ENCODE results near the genes MAGEA12 and HCFC1.

GRCh38 chrX:152156885-152157698 is 18.7 kb upstream of the MAGEA10 start:
- PRO-cap: no peak
- RAMPAGE, long total RNA, 4 experiments: no peak in any of the 4 experiments

DNA sequence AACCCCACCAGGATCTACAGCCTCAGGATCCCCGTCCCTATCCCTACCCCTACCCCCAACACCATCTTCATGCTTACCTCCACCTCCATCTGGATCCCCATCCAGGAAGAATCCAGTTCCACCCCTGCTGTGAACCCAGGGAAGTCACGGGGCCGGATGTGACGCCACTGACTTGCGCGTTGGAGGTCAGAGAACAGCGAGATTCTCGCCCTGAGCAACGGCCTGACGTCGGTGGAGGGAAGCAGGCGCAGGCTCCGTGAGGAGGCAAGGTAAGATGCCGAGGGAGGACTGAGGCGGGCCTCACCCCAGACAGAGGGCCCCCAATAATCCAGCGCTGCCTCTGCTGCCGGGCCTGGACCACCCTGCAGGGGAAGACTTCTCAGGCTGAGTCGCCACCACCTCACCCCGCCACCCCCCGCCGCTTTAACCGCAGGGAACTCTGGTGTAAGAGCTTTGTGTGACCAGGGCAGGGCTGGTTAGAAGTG is at the start of gene MAGEA12:
Gene MAGEA12 (plus strand): TSS at position 167 of the 485 bp plus-strand sequence.
- PRO-cap: no peak
- RAMPAGE, long total RNA, 4 experiments: no peak in any of the 4 experiments

DNA sequence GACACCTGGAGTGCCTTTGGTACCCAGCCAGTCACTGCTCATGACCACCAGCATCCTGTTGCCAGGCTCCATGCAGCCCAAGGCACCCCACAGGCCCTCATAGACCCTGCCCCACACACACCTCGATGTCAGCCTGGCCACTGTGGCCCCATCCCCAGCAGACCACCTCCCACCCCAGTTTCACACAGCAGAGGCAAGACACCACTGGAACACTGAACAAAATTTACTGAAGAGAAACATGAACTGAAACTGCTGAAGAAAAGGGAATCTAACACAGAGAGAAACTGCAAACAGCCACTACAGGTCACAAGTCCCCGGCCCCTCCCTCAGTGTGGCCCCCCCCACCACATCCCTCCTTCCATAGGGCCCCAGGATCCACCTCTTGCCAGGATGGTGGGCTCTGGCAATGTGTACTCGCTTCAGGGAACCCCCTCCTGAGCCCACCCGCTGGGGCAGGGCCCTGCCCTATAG is 5.3 kb downstream of the PNMA5 start:
- PRO-cap: no peak
- RAMPAGE, long total RNA, 4 experiments: no peak in any of the 4 experiments

DNA sequence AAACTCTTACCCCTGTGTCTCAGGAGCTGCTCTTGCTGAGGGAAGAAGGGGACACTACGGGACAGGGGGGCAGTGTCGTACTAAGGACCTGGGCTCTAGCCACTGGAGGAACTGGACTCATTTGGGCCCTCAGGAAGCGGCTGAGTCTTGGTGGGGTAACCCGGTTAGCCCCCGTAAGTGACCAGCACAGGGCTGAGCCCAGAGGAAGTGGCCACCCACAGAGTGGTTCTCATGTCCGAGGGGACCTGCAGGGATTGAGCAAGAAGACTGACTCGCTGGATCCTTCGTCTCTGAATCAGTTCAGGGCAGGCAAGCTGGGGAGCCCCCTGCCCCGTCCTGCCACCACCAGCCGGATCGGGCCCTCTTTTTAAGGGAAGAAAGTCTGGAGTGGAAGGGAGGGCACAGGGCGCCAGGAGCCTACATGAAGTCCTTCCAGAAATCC is 741 bp upstream of the BGN start:
- PRO-cap: no peak
- RAMPAGE, long total RNA, 4 experiments: no peak in any of the 4 experiments

- PRO-cap: no peak
- RAMPAGE, long total RNA, 4 experiments: no peak in any of the 4 experiments
These were observed 3.6 kb downstream of the ATP2B3 start for GRCh38 chrX:153520937-153521579.

DNA sequence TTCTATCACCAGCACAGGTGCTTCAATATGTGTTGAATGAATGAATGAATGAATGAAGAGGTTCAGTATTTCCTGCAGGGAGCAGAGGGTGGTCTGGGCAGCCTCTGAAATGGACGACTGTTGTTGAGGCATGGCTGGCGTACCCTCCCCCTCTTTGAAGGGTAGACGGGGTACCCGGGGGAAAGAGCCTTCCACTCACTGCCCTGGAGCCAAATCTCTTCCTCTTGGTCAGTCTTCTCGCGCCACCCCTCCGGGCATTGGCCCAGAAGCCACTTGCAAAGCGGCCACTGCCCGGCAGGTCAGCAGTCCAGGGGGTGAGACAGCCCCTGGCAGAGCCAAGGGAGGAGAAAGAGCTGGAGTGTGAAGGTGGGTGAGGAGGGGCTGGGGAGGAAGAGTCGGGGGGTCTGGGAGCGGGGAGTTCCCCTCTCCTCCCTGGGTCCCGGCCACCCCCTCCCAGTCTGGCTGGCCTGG is 21.8 kb upstream of the DUSP9 start:
- PRO-cap: no peak
- RAMPAGE, long total RNA, 4 experiments: no peak in any of the 4 experiments

DNA sequence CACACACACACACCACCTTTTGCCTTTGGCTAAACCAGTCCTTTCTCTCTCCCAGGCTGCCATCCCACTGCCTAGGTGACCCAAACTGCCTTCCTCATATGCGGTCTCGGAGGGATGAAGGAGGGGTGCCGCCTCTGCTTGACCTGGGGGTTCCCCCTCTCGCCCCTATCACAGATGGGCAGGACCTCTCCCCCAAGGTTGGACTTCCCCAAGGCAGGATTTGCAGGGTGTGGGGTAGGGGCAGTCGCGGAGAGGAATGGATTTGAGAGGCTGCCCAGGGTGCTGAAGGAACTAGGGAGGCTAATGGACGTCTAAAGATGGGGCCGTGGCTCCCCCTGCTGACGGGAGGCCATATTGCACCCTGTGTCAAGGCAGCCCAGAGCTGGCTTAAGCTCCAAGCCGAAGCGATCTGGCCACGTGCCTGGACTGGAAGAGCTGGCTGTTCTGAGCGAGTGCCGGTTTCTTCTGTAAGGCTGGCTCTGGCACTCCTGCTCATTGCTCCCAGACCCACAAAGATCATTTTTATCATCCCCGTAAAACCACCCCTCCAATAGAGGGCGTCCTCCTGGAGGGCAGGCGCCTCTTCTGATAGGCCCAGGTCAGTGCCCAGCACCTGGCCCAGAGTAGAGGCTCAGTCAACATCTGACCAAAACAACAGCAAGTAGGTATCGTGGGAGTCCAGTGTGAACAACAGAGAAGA is 5.7 kb downstream of the PNCK start:
- PRO-cap: no peak
- RAMPAGE, long total RNA, 4 experiments: no peak in any of the 4 experiments

- PRO-cap: no peak
- RAMPAGE, long total RNA, 4 experiments: no peak in any of the 4 experiments
These were observed 2.5 kb downstream of the SLC6A8 start for GRCh38 chrX:153690087-153690851.

- PRO-cap: no peak
- RAMPAGE, long total RNA, 4 experiments: start-site peak on the minus strand in 1 of 4 experiments, at chrX:153710997-153711227 at its widest, 23 reads per replicate
These were observed 13.1 kb downstream of the BCAP31 start for GRCh38 chrX:153711007-153711477.

DNA sequence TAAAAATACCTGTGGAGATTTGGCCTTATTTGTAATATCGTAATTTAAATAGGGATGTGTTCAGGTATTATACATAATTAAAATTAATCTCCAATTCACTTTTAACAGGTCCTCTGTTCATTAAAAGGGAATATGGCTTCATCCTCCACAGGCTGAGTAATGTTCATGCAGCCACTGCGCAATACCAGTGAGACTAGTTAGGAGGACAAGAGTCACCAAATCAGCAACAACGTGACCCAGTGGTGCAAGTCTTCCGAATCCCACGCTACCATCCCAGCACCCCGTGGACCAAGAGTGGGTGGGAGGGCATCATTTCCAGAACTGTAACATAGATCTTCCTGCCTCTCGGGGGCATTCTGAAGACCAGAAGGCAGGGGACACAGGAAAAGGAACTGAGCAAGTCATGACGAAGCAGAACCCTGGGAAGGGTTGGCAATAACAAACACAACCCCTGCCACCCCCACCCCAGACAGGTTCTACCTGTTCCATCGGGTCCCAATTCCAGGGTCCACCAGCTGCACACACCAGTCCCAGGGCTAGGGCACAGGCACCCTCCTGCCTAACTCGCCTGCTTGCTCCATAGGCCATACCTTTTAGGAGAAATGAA is 1.5 kb downstream of the BCAP31 start:
- PRO-cap: no peak
- RAMPAGE, long total RNA, 4 experiments: no peak in any of the 4 experiments

DNA sequence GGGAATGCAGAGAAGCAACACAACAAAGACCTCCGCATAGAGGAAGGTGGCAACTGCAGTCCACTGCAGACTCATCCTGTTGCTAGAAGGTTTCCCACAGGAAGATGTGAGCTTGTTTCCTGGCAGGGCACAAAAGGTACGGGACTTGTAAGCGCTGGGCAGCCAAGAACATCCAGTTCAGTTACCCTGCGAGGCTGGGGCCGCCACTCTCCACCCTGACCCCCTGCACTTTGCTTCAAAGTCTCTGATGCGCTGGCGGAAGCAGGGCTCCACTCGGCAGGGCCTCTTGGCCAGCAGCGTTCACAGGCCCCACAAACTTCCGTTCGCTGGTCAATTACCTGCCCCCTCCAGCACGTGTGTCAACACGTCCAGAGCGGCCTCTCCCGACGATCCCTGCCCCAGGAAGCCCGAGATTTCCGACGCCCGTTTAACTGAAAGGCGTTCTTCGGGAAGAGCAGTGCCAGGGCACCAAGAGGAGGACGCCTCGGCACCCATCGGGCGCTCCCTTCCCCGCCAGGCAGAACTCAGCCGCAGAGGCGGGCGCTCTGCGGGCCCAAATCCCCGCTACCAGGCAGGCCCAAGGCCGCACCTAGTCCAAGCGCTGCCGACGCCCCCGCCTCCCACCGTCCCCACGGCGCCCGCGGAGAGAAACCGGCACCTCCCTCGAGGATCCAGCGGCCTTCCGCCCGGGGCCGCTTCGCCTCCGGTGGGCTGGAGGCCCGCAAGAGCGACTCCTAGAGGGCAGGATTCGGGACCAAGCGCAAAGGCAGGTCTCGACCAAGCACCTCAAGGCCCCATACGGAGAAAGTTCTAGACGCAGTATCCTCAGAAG is 801 bp downstream of the BCAP31 start:
- PRO-cap: unidirectional peak, plus-strand start at position 457 of the sequence
- RAMPAGE, long total RNA, 4 experiments: no peak in any of the 4 experiments

DNA sequence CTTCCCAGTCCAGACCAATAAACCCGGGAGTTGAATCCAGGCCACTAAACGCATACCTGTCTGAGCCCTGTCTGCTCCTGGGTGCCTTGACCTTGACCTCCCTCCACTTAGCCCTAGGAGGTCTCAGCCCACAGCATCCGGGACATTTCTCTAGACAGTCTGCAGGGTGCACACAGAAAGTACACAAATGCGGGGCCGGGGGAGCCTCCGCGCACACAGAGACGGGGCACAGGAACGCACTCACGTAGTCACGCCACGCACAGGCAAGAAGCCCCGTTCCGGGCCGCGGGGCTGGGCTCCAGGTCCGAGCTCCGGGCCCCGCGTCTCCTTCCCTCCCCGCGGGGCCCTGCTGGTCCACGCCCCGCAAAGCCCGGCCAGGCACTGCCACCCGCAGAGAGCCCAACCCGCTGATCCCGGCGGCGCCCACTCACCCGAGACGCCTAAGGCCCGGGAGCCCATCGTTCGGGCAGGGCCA is 1.0 kb downstream of the PDZD4 start:
- PRO-cap: no peak
- RAMPAGE, long total RNA, 4 experiments: no peak in any of the 4 experiments

GRCh38 chrX:153830777-153831541 is 615 bp upstream of the PDZD4 start:
- PRO-cap: no peak
- RAMPAGE, long total RNA, 4 experiments: no peak in any of the 4 experiments

DNA sequence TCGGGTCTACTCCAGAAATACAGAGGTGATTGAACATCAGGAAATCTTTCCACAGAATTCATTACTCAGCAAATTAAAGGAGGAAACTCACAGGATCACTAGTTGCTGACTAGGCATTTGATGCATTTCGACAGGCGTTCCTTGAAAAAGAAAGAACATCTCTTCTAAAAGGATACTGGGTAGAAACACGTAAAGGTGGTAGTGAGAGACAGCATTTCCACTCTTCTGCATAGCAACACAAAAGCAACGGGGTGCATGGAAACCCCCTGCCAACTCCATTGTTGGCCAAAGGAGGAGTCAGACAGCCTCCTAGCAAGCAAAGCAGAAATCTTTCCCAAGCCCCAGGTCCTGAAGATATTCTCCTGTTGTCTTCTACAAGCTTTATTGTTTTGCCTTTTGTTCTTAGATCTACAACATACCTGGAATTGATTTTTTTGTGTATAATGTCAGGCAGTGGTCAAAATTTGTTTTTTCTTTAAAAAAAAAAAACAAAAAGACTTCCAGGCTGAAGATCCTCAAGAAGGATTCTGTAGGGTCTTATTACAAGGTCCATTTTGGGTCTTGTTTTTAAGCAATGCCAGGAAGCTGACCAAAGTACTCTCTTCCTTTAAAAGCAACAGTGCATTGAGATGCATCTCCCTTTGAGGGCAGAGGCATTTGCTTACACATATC is 14.4 kb upstream of the PDZD4 start:
- PRO-cap: no peak
- RAMPAGE, long total RNA, 4 experiments: no peak in any of the 4 experiments

DNA sequence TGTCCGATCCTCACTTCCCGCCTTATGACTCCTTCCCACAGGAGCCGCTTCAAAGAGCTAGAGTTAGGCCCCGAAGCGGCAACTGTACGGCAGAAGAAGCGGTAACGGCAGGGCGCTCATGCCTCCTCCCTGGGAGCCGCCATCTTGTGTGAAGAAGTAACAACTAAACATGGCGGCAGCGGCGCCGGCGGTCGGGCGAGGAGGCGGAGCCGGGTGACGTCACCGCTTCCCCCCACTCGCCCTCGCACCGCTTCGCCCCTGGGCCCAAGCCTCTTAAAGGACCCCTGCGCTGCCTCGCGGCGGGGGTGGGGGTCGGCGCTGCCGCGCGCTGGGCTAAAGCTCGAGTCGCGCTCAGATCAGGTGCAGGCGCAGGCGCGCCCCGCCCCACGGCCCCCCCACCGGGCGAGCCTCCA is at the start of gene HCFC1:
Gene HCFC1 (minus strand): TSS at position 150 of the 413 bp plus-strand sequence.
- PRO-cap: bidirectional peak, plus-strand start at position 276 of the sequence, minus-strand start at position 146 of the sequence
- RAMPAGE, long total RNA, 4 experiments: start-site peak on the minus strand in 3 of 4 experiments, centred at positions 58 to 162 of the sequence, 17 to 691 reads per replicate

DNA sequence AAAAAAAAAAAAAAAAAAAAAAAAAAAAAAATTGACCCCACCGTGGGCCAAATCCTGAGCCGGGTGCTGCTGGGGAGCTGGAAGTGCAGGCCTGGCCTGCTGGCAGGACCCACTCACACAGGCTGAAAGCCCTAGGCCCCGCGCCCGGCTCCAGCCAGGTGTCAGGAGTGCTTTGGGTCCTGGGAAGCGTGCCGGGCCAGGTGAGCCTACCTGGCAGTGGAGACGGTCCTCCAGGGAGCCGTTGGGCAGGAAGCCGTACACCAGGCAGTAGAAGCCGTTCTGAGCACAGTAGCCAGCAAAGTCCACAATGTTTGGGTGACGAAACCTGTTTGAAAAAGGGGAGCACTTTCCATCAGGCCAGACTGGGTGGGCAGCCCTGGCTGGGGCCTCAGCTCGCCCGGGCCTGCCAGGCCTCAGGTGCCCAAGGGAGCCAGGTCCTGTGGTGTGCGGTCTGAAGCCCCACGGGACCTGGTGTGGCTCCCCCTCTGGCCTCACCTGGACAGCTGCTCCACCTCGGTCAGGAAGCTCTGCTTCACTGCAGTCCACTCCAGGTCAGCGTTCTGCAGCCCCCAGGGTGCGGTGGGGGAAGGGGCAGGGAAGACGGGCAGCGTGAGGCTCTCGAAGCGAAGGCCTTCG is 1.8 kb downstream of the IRAK1 start:
- PRO-cap: no peak
- RAMPAGE, long total RNA, 4 experiments: no peak in any of the 4 experiments

DNA sequence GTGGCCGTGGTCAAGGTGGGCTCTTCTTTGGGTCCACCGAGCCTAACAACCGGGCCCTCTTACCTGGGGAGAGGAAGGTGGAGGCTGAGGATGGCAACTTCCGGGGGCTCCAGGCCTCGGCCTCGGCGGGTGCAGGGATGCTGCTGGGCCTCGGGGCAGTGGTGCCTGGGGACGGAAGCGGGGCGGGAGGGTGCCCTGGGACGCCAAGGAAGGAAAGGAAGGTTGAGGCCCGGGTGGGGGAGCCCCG is 645 bp downstream of the IRAK1 start:
- PRO-cap: no peak
- RAMPAGE, long total RNA, 4 experiments: no peak in any of the 4 experiments

GRCh38 chrX:154038846-154039045 is 19.0 kb upstream of the IRAK1 start:
- PRO-cap: no peak
- RAMPAGE, long total RNA, 4 experiments: no peak in any of the 4 experiments

GRCh38 chrX:154096510-154097412 is 756 bp downstream of the MECP2 start:
- PRO-cap: unidirectional peak, plus-strand start at chrX:154097114; unidirectional peak, plus-strand start at chrX:154097255
- RAMPAGE, long total RNA, 4 experiments: no peak in any of the 4 experiments

DNA sequence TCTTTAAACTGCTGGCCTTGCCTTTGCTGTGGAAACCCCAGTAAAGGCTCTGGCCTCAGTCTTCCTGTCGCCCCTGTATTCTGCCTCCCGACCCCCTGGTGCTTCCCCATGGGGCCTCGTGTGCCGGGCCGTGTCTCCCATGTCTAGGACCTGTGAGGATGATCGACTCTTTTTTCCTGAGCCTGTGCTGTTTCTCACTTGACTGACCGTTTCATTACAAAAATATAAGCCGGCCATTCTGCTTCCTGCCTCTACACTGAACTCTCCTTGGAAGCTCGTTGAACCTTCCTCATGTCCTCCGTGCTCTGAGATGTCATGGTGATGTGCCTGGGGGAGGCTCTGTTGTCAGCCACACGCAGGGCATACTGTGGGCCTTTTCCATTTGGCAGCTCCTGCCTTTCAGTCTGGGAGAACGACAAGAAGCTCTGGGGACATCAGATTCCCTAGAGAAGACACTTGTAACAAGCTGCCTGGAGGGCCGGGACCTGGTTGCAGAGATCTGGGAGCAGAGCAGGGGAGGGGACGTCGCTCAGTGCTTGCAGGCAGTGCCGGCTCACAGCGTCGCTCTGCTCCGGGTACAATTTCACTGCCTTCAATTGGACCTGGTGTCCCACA is 18.8 kb upstream of the MECP2 start:
- PRO-cap: no peak
- RAMPAGE, long total RNA, 4 experiments: no peak in any of the 4 experiments

Data from suprapubic skin (tissue), 4 donors.